ENCODE results near the genes ELOB, FLYWCH2 and IL32.

DNA sequence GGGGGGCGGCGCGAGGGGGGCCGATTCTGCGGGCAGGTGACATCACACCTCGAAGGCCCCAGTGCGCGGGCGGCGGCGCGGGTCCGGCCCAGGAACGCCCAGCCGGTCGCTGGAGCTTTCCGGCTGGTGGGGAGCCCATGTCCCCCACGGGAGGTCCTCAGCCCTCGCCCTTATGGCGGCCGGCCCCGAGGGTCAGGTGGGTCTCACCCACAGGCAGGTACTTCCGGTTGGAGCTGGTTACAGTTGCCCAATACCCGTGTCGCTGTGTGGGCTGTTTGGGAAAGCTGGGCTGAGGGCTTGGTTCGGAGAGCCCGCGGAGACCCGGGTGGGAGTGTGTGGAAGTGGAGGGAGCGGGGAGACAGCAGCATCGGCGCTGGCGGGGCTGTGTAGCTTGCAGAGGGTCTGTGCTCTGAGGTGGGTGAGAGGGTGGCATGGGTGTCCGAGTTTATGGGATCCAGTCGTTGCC is 805 bp downstream of the ATP6V0C start:
- PRO-cap: no peak

DNA sequence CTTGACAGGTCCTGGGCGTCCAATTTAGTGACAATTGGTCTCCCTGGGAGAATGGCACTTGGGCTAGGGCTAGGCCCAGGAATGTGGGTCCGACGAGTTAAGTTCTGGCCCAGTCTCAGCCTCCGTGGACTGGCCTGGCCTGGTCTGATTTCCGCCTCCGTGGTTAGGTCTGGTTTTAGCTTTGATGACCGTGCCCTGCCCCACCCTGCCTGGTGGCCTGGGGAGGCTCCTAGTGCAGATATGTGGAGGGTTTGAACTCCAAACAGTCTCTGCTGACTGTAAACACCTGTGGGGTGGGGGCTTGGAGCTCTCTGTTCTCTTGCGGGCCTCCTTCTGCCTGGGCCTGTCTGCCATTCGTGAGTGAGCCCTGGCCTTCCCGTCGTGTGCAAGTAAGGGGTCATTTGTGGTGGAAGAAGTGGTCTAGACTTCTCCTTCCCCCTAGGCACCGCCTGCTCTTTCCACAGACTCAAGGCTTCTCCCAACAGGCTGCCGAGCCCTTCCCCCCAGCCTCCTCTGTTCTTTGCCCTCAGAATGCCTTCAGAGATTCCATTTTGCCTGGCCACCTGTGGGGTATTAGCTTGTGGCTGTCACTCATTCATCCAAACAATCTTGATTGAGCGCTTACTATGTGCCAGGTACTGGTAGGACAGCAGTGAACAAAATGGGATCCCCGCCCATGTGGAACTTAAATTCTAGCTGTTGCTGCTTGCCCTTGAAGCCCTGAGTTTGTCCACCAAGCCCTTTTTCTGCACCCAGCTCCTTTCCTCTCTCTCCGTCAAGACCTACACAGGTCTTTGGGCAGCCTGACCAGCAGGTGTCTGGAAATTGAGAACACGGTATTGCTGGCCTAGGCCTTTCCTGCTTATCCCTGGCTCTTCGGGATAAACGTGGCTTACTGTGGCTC is 1.6 kb downstream of the ATP6V0C start:
- PRO-cap: no peak

DNA sequence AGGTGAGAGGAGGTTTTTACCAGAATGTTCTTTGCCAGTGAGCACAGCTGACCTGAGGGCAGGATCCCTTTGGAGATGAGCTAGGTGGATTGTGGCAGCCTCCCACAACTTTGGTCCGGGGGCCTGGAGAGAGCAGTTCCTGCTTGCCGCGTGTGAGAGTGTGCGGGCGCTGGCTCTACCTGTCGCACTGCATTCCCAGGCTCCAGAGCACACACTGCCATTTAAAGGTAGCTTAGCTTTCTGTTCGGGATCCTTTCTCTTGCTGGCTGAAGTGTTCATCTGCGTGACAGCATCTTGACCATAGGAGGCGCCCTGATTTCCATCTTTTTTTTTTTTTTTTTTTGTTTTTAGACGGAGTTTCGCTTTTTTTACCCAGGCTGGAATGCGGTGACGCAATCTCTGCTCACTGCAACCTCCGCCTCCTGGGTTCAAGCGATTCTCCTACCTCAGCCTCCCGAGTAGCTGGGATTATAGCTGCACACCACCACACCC is 13.6 kb downstream of the PDPK1 start:
- PRO-cap: no peak

DNA sequence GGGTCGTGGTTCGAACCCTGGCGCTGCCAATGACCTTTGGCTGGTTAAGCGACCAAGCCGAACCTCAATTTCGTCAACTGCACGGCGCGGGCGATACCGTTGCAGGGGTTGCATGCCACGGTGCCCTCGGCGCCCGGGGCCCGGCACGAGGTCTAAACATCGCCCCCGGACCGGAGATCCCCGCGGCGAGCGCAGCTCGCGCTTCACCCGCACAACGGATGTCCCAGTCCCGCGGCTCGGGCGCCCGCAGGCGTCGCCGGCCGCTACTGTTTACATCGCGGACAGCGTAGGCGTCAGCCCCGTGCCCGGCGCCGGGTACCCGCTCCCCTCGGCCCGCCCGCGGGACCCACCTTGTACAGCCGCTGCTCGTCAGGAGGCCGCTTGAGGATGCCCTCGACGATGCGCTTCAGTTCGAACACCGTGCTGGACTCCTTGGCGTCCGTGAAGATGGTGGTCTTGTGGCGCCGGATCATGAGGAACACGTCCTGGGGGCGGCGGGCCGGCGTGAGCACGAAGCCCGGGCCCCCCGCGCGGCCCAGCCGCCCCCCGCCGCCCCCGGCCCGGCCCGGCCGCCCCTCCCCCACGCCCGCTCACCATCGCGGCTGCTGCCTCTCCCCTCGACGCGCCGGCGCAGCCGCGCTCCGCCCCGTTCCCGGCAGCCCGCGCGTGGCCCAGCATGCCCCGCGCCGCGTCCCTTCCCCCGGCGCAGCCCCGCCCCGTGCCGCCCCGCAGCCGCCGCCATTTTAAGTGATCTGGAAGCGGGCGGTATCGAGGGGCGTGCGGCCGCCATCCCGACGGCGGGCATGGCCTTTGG is at the start of gene ELOB:
TSS of gene ELOB (minus strand) at position 638 of the 814 bp plus-strand sequence.
- PRO-cap: bidirectional peak, plus-strand start at position 746 of the sequence, minus-strand start at position 632 of the sequence

DNA sequence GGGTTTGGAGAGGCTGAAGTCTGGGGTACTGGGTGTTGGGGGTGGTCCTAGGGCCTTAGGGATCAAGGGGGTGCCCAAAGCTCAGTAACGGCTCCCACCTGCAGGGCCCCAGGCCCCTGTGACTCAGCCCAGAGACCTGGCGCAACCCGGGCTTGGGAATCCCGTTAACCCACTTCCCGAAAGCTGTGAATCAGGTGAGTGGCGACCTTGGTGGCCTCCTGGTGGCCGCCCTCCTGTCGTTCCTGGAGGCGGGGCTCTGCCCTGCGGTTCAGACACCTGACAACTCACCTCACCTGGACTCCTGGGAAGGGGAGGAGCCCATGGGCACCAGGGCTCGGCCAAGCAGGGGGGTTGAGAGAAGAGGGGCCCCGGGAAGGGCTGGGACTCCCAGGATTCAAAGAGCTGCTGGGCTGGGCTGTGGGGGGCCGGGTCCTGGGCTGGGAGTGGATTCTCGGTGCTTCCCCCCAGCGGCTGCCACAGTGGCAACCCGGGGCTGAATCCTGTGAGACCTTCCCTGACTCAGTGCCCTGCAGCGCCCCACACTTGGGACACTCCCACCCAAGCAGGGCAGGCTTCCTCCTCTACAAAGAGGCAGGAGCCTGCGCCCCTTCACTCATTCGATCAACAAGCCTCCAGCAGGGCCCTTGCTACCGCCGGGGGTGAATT is 628 bp upstream of the PRSS22 start:
- PRO-cap: no peak

DNA sequence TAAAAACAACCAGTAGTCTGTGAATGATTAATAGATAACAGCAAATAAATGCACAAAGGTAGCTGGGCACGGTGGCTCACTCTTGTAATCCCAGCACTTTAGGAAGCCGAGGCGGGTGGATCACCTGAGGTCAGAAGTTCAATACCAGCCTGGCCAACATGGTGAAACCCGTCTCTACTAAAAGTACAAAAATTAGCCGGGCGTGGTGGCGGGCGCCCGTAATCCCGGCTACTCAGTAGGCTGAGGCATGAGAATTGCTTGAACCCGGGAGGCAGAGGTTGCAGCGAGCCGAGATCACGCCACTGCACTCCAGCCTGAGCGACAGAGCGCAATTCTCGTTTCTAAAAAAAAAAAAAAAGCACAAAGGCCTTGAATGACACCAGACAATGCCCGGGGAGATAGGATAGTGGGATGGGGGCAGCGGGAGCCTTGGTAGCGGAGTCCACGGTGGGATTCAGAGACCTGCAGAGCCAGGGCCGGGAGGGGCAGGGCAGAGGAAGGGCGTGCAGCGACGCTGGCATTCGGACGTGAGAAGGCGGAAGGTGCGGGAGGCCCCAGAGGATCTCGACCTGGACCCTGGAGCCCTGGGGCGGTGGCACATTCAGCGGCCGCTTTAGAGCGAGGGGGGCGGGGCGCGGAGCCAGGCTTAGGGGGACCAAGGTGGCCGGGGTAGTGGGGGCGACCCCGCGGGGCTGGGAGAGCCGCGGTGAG is 1.1 kb upstream of the FLYWCH2 start:
- PRO-cap: unidirectional peak, plus-strand start at position 520 of the sequence

GRCh38 chr16:2882476-2883422 is at the start of gene FLYWCH2:
FLYWCH2 (plus strand) TSS chr16:2883215.
- PRO-cap: bidirectional peak, plus-strand start at chr16:2882889, minus-strand start at chr16:2882612; bidirectional peak, plus-strand start at chr16:2883215, minus-strand start at chr16:2883066

- PRO-cap: no peak
Measured at GRCh38 chr16:3020641-3021363, 634 bp downstream of the TNFRSF12A start.

GRCh38 chr16:3063804-3064580 is 1.4 kb upstream of the IL32 start:
- PRO-cap: no peak

DNA sequence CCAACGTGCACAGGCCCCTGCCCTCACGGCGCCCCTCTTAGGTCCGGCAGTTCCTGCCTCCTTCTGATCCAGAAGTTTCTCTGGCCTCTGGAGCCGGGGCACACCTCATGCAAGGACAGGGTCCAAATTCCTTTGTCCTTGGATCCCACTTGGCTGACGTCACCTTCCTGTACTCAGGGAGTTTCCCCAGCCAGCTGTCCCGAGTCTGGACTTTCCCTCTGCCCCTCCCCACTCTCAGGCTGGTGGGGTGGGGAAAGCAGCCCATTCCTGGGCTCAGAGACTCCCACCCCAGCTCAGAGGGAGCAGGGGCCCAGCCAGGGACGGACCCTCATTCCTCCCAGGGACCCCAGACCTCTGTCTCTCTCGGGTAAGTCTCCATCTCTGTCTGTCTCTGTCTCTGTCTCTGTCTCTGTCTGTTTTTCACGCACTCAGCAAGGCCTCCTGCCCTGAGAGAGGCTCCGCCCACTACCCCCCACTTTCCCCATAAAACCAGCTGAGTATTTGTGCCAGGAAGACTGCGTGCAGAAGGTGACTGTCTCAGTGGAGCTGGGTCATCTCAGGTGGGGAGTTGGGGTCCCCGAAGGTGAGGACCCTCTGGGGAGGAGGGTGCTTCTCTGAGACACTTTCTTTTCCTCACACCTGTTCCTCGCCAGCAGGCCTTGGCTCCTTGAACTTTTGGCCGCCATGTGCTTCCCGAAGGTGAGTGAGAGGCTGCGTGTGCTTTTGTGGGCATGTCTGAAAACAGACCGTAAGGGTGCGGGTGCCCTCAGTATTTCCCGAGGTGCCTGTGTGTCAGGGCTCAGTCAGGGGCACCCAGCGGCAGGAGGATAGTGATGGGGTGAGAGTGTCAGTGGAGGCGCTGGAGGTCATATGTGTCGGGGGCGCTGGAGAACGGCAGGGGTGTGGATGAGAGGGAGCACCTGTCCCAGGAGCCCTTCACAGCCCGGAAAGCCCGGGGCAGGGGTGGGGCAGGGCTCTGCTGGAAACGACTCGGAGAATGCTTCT is at the start of gene IL32:
TSS of gene IL32 (plus strand) at position 513 of the 1,005 bp plus-strand sequence.
- PRO-cap: no peak

GRCh38 chr16:3101998-3102503 is 3.0 kb upstream of the ZSCAN10 start:
- PRO-cap: no peak

DNA sequence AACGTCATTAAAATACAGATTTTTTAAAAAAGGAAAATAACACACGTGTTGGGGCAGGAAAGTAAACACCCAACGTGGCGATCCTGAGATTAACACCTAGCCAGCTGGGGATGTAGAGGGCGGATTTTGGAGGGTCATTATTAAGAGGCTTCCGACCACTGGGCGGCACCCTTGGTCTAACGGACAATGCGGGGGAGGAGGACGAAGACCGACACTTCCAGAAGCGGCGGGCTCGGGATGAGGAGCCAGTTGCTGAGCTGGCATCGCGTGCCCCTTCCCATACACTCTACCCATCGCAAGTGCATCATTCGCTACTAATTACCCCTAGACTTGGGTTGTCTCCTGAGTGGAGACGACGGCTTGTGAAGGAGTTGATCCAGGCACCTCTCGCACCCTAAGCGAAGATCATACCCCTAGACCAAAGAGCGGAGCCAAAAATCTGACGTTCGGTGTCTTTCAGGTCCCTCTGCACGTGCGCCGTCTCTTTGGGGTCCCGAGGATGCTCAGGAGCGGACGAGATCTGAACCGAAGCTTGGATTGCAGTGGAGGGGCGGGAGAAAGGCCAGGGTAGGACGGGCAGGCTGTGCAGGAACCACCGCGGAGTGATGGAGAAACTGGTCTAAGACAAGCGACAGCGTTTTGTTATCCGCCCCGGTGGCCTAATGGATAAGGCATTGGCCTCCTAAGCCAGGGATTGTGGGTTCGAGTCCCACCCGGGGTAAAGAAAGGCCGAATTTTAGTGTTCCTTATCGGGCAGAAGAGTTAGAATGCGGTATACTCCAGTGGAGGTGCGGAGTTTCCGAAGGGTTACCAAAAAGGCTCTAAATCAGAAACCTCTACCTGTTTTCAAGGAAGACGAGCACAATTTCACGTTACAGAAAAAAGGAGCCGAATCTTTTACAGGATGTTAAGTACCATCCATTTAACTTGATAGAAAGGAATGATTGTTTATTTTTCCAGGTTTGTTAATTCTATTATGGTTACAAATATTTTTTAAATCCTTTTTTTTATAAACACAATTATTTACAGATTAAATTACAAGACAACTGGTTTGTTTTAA is 17.8 kb downstream of the ZNF213 start:
- PRO-cap: no peak

DNA sequence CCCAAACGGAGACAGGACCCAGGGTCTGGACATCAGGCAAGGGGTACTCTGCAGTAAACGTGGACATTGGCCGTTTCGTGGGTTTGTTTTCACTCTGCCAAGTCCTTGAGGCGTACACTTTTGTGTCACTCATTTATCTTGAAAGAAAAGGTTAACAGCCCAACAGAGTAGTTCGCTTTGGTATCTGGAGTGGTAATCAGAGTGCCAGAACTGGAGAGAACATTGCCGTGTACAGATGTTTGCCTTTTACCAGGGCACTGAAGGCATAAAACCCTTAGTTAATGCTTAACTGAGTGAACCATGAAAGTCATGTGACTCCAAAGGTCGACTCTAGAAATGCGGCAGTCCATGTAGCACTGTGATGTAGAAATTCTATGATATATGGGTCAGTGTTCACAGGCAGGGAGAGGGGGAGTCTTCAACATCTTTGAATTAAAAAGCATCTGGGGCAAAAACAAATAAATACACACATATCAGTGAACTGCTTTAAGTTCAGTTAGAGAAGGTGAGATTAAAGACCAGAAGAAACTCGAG is 15.5 kb downstream of the NAA60 start:
- PRO-cap: no peak

- PRO-cap: no peak
Measured at GRCh38 chr16:3645797-3646153, 8.7 kb upstream of the DNASE1 start.

- PRO-cap: no peak
Measured at GRCh38 chr16:3727275-3727809, 10.0 kb upstream of the TRAP1 start.

GRCh38 chr16:3736529-3737061 is 19.3 kb upstream of the TRAP1 start:
- PRO-cap: no peak

DNA sequence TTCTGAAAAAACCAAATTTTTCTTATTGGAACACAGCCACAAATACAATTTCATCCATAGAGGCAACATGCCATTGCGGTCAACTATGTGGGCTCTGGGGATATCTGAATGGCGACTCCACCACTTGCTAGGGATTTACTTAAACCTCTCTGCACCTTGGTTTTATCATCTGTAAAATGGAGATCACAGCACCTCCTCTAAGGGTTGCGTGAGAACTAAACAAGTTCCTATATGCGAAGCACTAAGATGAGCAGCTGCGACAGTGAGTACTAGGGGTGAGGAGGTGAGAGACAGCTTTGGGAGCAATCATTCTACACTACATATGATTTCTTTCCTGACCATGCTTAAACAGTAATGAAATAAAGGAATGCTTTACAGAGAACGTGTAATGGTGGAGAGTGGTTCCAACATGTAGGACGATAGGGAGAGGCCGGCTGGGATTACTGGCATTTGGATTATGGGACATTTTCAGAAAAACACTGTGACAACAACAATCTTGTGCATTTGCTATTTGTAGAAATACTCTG is 61.3 kb downstream of the CREBBP start:
- PRO-cap: no peak

DNA sequence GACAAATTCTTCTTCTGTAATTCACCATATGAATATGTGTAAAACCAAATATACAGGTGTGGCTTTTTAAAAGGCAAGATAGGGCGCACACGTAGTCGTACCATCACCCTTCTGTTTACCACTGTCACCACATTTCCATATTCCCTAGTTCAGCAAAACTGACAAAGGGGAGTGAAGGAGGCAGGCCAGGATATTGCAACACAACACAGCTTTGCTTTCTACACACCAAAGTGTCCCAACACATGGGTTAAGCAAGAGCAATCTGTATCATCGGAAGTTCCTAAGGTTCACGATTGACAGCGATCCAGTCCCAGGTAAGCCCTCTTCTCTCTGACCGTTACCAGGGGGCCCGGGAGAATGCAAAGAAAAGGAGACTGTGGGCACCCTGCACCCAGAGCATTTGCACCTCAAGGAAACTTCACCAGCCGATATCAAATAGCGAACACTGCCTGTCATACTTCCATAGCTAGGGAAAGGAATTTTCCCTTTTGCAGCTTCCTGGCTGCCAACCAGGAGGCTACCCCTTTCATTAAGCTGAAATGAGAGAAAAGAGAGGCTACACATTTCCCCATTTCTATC is 23.1 kb downstream of the CREBBP start:
- PRO-cap: no peak

- PRO-cap: no peak
Measured at GRCh38 chr16:3945771-3946077, 65.2 kb upstream of the CREBBP start.

GRCh38 chr16:4085572-4086088 is 30.6 kb downstream of the ADCY9 start:
- PRO-cap: no peak

Measured in SUDHL5 (cell line).